ENCODE data around the genes RHOU and NUP133.

GRCh38 chr1:228162213-228163533, 2.9 kb upstream of the IBA57 start:
- RRBS = 42% methylated on average over 4 of the region's 40 CpGs

- RRBS = under 1% methylated on average over 16 of the region's 62 CpGs
Measured at GRCh38 chr1:228275715-228276465, 68.0 kb downstream of the OBSCN start.

GRCh38 chr1:228394556-228395694, 11.7 kb downstream of the TRIM11 start:
- RRBS = 86% methylated on average over 6 of the region's 43 CpGs

DNA sequence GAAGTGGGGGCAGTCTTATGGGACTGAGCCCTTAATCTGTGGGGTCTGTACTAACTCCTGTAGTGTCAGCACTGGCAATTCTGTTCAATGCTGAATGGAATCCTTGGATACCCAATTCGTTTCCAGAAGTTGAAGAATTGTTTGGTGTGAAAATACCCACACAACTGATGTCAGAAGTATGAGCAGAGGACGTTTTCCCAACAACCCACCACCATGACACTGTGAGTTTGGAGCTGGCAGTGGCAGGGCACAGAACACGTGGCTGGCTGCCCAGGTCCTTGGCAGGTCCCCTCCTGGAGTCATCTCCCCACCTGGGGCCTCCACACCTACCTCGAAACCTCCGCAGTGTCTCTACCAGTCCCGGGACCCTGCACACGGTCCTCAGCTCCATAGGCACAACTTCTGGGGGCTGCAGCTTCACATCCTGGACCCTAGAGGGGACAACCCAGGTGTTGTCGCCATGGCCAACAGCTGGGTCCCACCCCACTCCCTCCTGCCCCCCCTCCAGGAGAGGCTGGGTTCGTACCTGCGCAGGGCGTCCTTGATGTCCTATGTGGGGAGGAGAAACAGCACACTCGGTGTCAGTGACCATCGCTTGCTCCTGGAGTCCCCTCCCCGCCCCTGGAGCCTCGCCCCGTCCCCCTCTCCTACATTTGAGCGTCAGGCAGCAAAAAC, 9.9 kb downstream of the TRIM11 start:
- RRBS = no CpG with 5 or more reads among the region's 17 CpGs

DNA sequence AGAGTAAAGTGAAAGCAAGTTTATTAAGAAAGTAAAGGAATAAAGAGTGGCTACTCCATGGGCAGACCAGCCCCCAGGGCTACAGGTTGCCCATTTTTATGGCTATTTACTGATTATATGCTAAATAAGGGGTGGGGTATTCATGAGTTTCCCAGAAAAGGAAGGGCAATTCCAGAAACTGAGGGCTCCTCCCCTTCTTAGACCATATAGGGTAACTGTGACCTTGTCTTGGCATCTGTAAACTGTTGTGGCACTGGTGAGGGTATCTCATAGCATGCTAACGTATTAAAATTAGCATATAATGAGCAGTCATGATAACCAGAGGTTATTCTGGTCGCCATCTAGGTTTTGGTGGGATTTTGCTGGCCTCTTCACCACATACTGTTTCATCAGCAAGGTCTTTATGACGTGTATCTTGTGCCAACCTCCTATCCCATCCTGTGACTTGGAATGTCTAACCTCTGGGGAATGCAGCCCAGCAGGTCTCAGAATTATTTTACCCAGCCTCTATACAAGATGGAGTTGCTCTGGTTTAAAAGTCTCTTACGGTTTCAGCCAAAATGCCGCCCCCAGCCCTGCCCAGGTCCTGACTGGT, 931 bp upstream of the TRIM17 start:
- RRBS = no CpG with 5 or more reads among the region's 5 CpGs

GRCh38 chr1:228458238-228458442, 237 bp downstream of the H2BC26 start:
- RRBS = no CpG with 5 or more reads among the region's 18 CpGs

DNA sequence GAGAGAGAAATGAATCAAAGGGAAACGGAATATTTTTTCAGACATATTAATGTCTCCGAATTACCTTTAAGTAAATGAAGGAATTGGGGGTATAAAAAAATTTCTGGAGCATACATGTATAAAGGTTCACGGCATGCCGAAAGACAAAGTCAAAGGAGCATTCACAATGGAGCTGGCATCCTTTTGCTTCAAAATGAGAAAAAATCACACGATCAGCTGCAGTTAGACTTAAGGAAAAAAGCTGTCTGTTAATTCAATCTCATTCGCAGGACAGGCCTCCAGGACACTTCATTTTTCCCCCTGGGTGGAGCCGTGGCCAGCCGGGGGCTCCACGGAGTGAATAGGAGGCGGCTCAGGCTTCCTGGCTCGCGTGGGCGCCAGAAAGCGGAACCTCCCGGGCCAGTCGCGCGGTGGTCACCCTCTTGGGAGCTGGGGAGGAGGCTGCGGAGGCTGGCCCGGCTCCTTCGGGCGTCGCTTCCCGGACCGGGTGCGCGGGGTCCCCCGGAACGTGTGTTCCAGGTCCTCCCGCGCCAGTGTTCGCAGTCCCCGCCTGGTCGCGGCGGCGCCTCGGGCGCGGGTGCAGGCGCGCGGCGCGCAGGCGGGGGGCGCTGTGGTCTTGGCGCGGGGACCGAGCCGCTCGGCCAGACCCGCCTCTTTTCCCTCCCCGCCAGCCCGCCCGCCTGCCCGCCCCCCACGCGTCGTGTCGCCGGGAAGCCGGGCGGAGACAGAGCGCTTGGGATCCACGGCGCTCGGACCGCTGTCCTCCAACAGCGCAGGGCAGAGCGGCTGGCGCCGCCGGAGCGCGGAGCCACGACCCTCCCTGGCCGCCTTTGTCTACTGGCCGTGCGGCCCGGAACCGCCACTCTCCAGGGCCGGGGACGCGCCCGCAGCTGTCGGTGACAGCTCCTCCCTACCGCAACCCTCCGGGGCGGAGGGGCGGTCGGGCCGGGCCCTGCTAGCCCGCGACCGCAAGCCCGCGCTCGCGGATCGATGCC, at the start of gene RHOU:
Gene RHOU (plus strand): TSS at position 727 of the 995 bp plus-strand sequence.
- RRBS = 1% methylated on average over 43 of the region's 101 CpGs

GRCh38 chr1:228930508-228931182, 195.4 kb downstream of the RHOU start:
- RRBS = no CpG with 5 or more reads among the region's 12 CpGs

DNA sequence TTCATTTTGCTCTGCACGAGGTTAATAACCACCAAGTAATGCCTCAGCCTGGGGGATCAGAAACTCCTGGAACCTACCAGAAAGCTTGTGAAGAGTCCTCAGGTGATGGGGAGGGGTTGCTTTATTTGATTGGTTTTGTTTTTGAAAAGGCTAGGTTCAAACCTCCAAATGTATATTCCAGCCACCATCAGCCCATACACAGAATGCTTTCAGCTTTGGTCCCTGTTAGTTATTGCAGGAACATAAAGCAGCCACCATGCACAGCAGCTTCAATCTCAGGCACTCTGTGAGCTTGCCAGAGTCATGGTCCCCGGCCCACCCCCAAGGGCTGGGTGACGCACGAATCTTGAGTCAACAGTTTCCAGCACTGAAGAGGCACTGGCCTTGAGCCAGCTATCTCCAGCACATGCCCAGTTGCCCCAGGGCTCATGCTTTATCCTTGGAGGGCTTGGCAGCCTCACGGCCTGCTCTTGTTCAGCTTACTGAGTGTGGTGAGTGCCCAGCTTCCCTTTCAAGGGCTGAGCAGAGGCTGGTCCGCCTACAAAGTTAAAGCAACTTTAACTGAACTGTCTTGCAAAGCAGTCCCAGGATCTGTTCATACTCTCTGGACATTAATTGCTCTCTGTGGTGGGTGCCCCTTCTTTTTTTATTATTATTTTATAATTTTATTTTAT, 200.8 kb upstream of the RAB4A start:
- RRBS = no CpG with 5 or more reads among the region's 6 CpGs

- RRBS = no CpG with 5 or more reads among the region's 7 CpGs
Measured at GRCh38 chr1:229109321-229109804, 161.5 kb upstream of the RAB4A start.

DNA sequence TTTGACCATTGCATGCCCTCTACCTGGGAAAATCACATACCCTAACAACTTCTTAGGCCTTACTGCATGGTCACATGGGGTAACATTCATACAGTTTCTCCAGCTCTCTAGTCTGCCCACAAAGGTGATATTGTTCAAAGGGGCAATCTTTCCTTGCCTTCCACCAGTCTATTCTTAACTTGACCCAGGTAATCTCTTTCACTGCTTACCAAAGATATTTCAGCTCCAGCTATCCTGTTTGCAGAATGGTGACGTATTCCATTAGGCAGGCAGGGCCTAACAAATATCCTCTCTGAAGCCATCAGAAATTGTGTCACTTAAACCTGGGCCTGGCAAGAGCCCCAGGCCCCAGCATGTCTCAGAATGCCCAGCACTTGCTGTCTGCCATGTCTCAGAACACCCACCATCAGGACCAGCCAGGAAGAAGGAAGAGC, 157.8 kb upstream of the RAB4A start:
- RRBS = no CpG with 5 or more reads among the region's 1 CpG

DNA sequence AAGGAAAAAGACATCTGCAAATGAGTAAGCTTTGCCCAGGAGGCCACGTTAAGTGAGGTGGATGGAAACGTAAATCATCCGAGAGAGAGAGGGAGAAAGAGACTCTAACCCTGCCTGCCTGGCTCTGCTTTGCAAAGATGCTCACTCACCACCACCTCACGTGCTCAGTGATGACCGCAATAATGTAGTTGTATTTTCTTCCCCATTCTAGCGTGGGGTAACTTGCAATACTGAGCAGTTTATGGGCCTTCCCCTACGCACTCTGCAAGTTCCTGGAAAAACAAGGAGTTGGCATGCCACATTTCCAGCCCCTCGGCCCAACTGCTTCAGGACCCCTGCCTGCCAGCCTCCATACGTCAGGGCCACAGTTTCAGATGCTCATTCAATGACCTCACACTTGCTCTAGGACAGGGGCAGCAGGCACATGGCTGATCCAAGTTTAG, 112.6 kb upstream of the RAB4A start:
- RRBS = no CpG with 5 or more reads among the region's 9 CpGs

- RRBS = no CpG with 5 or more reads among the region's 7 CpGs
Measured at GRCh38 chr1:229269505-229270136, 1.3 kb upstream of the RAB4A start.

DNA sequence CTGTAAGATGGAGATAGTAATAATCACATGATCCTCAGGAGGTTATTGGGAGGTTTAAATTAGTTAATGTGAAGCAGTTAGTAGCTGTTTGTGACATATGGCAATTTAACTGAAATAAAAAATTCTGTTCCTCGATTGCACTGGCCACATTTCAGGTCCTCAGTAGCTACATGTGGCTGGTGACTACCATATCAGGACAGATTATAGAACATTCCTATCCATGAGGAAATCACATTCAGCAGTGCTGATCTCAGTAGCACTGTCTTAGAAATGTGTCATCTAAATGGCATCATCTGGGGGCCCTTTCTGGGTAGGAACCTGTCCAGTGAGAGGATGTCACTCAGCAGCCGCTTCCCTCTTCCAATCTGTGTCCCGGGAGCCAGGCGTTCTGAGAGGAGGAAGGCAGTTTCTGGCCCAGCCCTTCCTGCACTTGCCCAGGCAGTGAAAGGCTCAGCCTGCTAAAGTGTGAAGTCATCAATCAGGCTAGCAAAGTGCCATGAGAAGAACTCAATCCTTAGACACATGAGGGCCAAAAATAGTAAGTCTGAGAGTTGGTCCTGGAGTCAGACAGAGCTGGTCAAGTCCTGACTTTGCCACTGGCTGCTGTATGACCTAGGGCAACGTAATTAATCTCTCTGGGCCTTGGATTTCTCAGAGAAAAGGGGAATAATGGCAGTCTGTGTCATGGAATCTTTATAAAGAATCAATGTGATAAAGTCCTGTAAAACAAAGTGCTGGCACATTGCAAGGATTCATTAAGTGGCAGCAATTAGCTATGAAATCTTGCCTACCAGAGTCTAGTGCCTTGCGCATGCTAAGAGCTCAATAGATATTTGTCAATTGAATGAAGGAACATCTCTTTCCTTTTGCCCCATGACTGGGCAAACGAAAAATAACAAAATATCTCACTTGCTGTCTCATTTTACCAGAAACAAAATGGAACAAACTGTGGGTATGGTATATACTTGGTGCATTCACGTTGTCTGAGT, 25.8 kb downstream of the RAB4A start:
- RRBS = no CpG with 5 or more reads among the region's 8 CpGs

GRCh38 chr1:229326551-229327192, 16.2 kb downstream of the CCSAP start:
- RRBS = no CpG with 5 or more reads among the region's 13 CpGs

- RRBS = 2% methylated on average over 65 of the region's 120 CpGs
Measured at GRCh38 chr1:229341782-229342831, 740 bp downstream of the CCSAP start.

- RRBS = no CpG with 5 or more reads among the region's 23 CpGs
Measured at GRCh38 chr1:229430079-229431015, 3.5 kb downstream of the ACTA1 start.

GRCh38 chr1:229507741-229508978, at the start of gene NUP133:
NUP133 (minus strand) TSS chr1:229508341.
- RRBS = 1% methylated on average over 18 of the region's 70 CpGs

DNA sequence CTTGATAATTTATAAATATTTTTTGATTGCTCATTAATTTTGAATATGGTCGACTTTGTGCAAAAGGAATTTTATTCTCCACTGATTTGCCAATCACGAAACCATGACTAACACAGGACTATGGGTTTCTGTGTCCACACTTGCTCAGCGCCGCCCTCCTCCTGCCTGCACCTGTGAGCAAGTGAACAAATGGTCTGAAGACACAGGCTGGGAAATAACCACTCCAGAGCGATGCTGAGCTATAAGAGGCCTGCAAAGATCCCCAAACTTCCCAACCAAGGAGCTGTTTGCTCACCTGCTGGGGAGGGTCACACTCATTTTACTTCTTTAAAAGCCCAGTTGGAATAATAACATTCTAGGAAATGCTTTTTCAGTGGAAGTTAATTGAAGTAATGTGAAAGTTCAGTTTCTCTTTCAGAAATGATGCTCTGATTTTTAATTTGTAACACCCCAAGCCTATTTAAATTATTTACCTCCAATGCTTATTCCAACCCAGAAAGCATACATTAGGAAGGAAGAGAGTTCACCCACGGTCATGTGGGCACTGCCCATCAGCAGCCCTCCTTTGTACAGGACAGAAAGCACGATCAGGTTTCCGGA, 19.4 kb downstream of the ABCB10 start:
- RRBS = no CpG with 5 or more reads among the region's 8 CpGs

GRCh38 chr1:230073325-230074020, 6.4 kb downstream of the GALNT2 start:
- RRBS = no CpG with 5 or more reads among the region's 4 CpGs

All from non-pigmented ciliary epithelial cell (primary cell).